ENCODE measurements around the gene TBC1D4.

GRCh38 chr13:75292010-75292411, 190.0 kb downstream of the TBC1D4 start:
- PRO-cap = no peak
- RRBS, 2 experiments = no CpG with 5 or more reads among the region's 2 CpGs

- PRO-cap = no peak
- RRBS, 2 experiments = no CpG with 5 or more reads among the region's 8 CpGs
These were observed 169.6 kb downstream of the TBC1D4 start for GRCh38 chr13:75312005-75313068.

DNA sequence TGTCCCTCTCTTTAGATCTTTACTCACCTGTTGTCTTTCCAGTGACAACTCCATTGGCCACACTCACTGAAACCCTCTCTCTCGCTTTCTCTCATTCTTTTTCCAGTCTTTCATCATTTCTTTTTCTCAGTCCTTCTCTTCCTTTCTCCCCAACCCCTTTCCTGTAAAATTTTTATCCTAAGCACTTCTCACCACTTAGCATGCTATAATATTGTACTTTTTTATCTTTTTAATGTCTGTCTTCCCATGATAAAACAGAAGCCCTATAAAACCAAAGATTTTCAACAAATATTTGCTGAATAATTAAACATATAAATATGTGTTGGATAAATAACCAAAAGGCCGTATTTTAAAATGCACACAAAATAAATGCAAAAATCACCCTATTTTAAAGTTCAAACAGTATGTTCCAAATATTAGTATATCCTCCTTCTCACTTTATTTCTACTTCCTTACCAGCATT, 90.1 kb downstream of the TBC1D4 start:
- PRO-cap = no peak
- RRBS, 2 experiments = no CpG with 5 or more reads among the region's 2 CpGs

DNA sequence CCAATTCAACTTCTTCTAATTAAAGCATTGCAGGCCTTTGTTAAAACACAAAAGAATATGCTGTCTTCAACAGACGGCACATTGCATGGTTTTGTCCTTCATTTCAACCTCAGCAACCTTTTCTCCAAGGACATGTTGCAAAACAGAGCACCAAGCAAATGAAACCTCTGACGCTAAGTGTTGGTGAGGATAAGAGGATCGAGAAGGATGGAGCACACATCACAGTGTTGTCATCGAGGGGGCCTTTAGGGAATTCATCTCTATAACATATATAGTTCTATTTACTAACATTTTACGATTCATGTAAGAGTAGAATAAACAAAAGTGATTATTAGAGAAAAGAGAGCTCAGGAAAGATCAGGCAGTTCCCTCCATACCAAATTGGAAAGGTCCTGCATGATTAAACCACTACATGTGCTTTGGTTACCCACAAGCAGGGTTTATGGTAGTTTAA, 75.6 kb downstream of the TBC1D4 start:
- PRO-cap = no peak
- RRBS, 2 experiments = no CpG with 5 or more reads among the region's 5 CpGs

DNA sequence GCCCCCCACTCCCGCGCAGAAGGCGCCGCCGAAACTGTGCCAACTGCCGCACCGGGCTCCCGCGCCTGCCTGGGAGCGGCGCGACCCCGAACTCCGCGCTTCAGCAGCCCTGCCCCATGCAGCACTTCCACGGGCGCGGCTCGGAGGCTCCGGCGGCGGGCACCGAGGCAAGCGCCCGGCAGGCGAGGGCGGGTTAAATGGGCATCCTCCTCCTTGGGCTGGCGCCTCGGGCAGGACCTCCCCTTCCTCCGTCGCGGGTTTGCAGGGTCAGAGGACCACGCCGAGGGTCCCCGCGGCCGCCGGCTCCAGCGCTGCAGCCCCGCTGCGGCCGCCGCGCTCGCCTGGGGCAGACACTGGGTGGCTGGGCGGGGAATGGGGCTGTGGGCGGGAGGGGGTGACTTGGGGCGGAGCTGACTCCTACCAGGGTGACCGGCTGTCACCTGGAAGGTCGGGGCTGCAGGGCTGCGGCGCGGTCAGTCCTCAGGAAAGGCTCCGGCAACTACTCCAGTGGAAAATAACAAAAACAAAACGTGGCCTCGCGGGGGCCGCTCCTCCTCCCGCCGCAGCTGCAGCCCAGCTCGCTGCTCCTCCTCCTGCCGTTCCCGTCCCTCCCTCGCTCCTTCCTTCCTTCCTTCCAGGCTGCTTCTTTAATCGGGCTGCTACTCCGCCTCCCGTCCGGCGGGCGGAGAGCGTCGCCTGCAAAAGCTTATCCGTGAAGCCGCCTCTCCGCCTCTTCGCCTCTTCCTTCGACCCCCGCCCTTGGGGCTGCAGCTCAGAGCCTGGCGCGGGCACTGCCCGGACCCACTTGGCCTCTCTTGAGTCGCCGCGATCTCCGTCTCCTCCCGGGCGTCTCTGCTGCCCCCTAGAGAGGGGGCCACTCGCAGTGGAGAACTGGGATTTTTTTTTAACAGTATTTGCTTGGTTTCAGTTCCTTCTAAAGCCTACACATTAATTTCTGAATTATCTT, at the start of gene TBC1D4:
Gene TBC1D4, minus strand, starts transcription at position 355 of the 967 bp plus-strand sequence.
- PRO-cap = bidirectional peak, plus-strand start at position 423 of the sequence, minus-strand start at position 355 of the sequence; bidirectional peak, plus-strand start at position 804 of the sequence, minus-strand start at position 834 of the sequence
- RRBS, 2 experiments = under 1 to 1% methylated on average over 25 to 29 of the region's 88 CpGs

GRCh38 chr13:75537992-75538598, 454 bp upstream of the COMMD6 start:
- PRO-cap = bidirectional peak, plus-strand start at chr13:75538154, minus-strand start at chr13:75537815
- RRBS, 2 experiments = no CpG with 5 or more reads among the region's 19 CpGs

DNA sequence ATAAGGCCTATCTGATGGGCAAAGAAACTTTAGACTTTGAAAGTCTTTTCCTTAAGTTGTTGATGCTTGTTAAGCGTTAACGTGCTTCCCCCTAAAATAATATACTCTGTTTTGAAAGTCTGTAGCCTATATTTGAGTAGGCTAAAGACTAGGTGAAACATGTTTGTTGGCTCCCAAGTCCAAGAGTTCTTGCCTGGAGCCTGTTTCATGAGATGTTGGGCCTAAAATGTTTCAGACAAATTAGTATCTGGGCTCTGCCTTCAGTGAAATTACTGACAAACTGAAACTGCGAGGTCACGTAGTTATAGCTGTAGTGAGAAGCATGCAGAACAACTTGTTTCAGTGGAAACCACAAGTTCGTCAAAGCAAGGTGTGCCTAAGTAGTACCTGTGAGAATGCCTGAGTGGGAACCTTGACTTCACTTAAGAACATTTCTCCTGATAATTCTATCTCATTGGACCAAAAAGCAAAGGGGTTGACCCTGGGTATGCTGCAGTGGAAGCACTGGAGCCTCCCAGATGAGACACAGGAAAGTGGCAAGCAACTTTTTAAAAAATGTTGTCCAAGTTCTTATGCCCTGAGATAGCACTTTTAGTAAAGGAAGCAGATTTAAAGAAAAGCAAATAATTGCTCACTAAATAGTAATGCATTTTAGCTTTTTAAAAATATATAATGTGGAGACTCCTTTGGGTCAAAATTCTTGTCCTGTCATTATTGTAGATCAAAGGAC, 126.4 kb downstream of the LMO7 start:
- PRO-cap = no peak
- RRBS, 2 experiments = no CpG with 5 or more reads among the region's 5 CpGs

DNA sequence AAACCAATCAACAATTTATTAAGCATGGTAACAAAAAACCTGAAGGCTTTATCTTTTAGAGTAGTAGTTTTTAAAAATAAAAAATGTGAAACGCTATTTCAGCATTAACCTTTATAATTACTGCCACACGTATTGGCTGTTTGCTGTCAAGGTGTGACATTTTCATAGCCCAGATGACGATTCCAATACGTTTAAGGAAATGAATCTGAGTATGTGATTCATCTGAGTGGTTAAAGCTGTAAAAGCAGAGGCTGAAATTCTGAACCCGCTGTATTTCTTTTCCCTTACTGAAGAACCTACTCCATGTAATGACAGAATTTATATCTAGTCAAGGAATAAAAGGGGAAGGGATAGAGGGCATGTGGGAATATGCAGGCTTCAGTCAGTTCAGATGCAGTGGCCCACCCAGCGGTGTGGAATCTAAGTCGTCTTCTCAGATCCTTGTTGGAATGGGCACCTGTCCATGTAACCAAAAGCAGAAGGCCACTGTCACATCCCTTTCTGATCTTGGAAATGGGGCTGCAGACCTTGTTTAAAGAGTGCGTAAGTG, 166.1 kb downstream of the LMO7 start:
- PRO-cap = no peak
- RRBS, 2 experiments = no CpG with 5 or more reads among the region's 8 CpGs

DNA sequence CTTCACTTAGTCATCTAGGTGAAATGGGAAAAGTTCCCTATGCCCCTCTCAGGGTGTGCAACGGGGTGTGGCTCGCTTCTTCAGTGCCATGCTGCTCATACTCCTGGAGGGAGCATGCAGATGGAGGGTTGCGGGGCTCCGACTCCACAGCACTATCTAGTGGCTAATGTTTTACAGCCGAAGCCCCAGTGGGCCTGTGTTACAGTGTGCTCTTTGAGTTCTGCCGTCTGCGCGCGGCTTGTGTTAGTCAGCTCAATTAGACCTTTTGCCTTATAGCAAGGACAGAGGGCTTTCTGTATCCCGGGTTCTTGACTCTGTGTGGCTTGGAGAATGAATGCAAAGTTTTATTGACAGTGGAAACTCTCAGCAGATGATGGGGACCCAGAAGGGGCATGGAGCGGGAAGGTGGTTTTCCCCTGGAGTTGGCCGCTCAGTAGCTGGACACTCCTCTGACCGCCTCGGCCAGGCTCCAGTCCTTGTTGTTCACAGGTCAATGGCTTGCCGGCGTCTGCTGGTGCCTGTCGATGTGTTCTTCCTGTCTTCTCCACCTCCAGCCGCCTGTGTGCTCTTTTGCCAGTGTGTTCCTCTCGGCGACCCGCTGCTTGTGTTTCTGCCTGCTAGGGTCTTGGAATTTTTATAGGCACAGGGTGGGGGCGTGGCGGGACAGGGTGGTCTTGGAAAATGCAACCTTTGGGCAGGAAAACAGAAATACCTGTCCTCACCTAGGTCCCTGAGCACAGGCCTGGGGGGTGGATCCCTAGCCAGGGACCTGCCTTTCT, 383.5 kb downstream of the LMO7 start:
- PRO-cap = no peak
- RRBS, 2 experiments = no CpG with 5 or more reads among the region's 23 CpGs

- PRO-cap = unidirectional peak, minus-strand start at chr13:76887474
- RRBS, 2 experiments = no CpG with 5 or more reads among the region's 12 CpGs
These were observed 1.1 kb upstream of the KCTD12 start for GRCh38 chr13:76887258-76887762.

DNA sequence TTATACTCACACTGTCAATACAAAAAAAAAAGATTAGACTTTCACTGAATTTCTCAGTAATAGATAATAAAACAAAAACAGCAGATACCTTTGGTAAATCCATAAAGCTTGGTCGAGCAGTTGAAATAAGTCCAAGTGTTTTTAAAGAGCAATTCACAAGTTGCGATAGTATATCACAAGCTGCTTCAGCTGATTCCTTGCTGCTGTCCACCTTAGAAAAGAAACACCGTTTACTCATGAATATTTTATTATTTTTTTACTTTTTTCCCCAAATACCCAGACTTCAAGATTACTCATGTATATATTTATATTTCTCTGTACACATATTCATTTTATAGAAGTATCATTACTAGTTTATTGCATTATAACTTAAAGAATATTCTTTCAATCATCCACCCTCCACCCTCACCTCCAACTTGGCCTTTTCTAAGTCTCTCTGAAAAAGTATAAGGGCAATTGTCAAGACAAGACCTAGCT, 8.4 kb downstream of the FBXL3 start:
- PRO-cap = no peak
- RRBS, 2 experiments = no CpG with 5 or more reads among the region's 3 CpGs

DNA sequence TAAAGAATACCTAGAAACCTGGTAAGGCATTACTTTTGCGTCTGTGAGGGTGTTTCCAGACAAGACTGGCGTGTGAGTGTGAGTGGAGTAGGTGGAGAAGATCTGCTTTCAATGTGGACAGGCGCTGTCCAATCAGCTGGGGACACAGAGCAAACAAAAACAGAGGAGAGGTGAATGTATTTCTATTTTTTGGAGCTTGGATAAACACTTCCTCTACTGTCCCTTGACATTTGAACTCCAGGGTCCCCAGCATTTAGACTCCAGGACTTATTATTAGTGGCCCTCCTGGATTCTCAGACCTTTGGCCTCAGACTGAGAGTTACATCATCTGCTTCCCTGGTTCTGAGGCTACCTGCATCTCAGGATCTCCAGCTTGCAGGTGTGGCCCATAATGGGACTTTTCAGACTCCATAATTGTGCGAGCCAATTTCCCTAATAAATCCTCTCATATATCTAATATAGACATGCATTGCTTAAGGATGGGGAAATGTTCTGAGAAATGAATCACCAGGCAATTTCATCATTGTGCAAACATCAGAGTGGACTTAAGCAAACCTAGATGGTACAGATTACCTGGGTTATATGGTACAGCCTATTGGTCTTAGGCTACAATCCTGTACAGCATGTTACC, 116.3 kb upstream of the FBXL3 start:
- PRO-cap = no peak
- RRBS, 2 experiments = no CpG with 5 or more reads among the region's 4 CpGs

DNA sequence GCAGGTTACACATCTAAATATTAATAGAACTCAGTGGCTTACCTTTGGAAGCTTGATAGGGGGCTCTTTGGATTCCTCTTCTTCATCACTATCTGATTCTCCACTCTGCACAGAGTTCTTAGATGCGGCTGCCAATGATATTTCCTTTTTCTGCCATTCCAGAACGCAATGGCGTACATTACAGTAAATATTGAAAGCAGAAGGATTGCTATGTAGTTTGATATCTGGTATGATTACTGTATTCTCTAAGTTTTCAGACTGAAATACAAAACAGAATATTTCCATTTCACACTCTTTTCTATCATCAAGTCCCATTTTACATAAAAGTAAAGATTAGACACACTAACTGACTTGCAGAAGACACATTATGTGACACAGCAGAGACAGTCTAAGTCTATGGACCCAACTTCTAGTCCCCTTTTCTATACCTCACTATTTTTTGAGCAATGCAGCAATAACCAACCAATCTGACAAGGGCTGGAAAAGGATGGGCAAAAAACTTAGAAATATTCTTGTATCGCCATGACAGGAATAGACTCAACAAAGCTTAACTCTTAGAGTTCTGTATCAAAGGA, 38.7 kb downstream of the MYCBP2 start:
- PRO-cap = no peak
- RRBS, 2 experiments = no CpG with 5 or more reads among the region's 4 CpGs

DNA sequence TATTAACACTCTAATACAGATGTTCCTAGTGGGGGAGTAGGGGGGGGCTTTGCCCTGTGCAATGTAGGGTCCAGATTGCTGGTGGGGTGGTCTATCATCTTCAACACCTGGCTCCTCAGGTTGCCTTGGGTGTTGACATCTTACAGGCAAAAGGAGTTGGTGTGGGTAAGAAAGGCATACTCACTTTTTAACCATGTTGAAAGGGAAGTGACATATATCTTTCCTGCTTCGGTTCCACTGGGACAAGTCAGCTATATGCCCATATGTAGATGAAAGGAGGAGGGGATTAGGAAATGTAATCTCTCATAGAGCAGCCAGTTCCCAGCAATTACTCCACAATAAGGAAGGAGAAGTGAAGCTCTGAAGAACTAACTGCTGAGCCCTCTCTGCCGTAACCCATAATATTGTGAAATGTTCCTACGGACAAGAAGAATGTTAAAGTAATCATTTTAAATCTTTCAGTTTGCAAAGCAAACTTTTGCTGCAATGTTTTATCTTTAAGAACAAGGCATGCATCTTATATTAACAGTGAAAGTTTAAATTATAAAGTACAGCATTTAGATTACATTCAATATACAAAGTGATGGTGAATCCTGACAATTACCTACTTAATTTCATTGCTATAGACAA, 82.2 kb downstream of the EDNRB start:
- PRO-cap = no peak
- RRBS, 2 experiments = no CpG with 5 or more reads among the region's 3 CpGs

DNA sequence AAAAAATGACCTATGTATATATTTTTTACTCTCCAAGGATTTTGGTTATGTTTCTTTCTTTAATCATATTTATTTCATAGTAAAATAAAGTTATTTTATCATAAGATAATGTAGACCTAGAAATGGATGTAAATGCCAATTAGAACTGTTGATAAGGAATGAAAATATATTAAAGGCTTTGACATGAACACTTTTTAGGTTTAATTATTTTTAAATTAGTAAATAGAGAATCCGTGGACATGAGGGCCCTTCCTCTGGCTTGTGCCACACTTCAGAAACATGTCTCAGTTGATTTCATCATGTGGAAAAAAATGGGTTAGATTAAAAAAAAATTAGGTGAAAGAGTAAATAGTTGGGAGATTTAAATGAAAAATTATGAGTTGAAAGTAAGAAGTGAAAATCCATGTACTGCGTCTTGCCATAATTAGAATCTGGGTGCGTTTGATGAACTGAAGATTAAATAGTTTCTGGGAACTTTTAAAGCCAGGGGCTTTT, 61.7 kb upstream of the EDNRB start:
- PRO-cap = no peak
- RRBS, 2 experiments = no CpG with 5 or more reads among the region's 3 CpGs

- PRO-cap = no peak
- RRBS, 2 experiments = no CpG with 5 or more reads among the region's 5 CpGs
These were observed 219.2 kb upstream of the EDNRB start for GRCh38 chr13:78137803-78138328.

- PRO-cap = bidirectional peak, plus-strand start at chr13:79394157, minus-strand start at chr13:79393985
- RRBS, 2 experiments = no CpG with 5 or more reads among the region's 20 CpGs
These were observed 12.4 kb downstream of the RBM26 start for GRCh38 chr13:79393257-79394463.

- PRO-cap = no peak
- RRBS, 2 experiments = no CpG with 5 or more reads among the region's 6 CpGs
These were observed 35.0 kb upstream of the RBM26 start for GRCh38 chr13:79440943-79441584.

GRCh38 chr13:79451528-79452009, 29.4 kb upstream of the NDFIP2 start:
- PRO-cap = no peak
- RRBS, 2 experiments = no CpG with 5 or more reads among the region's 4 CpGs

- PRO-cap = no peak
These were observed 27.0 kb downstream of the SPRY2 start for GRCh38 chr13:80313992-80314240.

Data from HEK293 (cell line).